ENCODE measurements around a stretch of chr7.

- RRBS: no CpG with 5 or more reads among the region's 4 CpGs
Observed at GRCh38 chr7:130493878-130494308, 2.0 kb downstream of the MEST start.

DNA sequence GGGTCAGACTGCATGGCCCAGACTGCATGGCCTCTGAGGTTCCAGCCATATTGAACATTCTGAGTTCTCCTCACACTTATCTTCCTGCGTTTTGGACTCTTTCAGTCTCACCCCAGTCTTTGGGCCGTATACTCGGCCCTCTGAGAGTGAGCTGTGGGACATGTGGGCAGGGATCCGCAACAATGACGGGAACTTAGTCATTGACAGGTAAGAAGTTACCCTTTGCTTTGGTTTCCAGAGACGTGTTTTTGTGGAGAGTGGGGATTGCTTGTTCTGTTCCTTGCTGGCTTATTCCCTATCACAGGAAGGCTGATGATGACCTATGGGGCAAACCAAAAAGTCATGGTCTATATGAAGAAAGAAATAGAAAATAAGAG, 8.8 kb downstream of the MEST start:
- RRBS: no CpG with 5 or more reads among the region's 6 CpGs

GRCh38 chr7:130505728-130506874, 14.2 kb downstream of the MEST start:
- RRBS: no CpG with 5 or more reads among the region's 4 CpGs

GRCh38 chr7:130507973-130508774, 16.3 kb downstream of the MEST start:
- RRBS: no CpG with 5 or more reads among the region's 3 CpGs

DNA sequence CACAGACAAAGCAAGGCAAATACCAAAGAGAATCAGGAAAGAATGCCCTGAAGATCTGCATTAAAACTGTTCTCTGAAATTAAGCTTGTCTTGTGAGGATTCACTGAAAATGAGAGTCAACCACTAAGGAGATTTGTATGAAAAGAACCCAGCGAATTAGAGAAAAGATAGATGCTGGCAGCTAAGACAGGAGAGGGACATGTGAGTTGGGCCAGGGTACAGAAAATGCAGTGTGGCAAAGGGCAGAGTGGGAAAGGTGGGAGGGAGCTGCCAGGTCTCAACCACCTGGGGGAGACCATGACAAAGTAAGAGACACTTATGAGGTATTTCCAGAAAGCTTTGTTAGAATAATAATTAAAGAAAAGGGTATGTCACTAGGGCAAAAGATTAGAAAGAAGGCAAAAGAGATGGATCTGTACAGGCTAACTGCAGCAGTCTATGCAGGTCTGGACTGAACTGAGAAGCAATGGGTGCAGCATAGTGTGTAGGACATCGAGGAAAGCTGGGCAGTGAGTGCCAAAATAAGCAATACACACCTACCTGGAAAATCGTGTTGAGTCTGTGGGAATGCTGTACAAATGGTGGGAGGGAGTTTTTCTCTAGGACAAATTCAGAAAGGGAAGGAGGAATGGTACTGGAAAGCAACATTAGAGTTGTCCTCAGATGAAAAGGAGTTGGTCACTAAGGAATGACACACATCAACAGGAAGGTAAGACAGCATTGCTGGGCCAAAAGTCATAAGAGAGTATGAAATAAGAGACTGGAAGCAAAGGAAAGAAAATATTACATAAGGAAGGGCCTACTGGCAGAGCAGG, 19.2 kb downstream of the MEST start:
- RRBS: no CpG with 5 or more reads among the region's 3 CpGs

- RRBS: no CpG with 5 or more reads among the region's 7 CpGs
Observed at GRCh38 chr7:130533289-130534206, 41.7 kb downstream of the MEST start.

- RRBS: no CpG with 5 or more reads among the region's 21 CpGs
Observed at GRCh38 chr7:130577024-130577498, 85.2 kb downstream of the MEST start.

DNA sequence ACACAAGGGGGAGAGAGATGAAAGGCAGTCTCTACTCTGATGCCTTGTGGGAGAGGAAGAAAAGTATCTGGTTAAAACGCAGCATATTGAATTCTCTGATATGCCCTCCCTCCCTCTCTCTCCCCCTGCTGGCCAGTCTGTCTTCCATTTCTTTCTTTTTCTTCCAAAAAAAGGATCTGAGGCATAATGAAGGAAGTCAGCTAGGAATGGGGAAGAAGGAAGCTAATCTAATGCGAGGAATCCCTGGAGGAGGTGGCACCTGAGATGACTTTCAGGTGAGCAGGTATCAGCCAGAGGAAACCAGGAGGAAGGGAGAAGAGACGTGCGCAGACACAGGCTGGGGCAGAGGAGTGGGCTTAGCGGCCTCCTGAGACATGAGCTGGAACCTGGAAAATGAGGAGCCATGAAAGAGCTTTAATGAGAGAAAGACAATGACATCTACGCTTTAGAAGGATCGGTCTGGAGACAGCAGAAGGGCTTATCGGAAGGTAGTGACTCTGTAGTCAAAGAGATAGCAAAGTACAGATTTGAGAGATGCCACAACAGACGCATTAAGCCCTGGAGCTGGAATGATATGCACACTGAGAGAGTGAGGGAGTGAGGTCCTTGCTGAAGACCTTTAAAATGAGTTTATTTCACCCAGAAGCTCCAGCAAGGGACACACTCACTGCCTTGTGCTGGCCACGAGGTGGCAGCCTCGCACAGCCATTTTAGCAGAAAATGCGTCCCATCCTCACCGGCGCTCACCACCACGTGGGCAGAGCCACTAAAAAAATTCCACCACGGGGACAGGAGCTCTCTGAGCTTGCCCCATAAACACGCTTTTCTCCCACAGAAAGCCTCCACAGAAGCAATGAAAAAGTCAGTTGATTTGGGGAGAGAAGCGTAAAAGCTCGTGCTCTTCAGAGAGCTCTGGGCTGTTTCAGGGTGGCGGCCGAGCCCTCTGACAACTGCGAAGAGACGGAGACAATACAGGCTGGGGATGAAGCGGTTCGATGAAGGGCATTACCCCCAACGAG, 162.8 kb upstream of the KLF14 start:
- RRBS: no CpG with 5 or more reads among the region's 26 CpGs

GRCh38 chr7:130904108-130905317, 170.5 kb upstream of the KLF14 start:
- RRBS: 7% methylated on average over 4 of the region's 14 CpGs

DNA sequence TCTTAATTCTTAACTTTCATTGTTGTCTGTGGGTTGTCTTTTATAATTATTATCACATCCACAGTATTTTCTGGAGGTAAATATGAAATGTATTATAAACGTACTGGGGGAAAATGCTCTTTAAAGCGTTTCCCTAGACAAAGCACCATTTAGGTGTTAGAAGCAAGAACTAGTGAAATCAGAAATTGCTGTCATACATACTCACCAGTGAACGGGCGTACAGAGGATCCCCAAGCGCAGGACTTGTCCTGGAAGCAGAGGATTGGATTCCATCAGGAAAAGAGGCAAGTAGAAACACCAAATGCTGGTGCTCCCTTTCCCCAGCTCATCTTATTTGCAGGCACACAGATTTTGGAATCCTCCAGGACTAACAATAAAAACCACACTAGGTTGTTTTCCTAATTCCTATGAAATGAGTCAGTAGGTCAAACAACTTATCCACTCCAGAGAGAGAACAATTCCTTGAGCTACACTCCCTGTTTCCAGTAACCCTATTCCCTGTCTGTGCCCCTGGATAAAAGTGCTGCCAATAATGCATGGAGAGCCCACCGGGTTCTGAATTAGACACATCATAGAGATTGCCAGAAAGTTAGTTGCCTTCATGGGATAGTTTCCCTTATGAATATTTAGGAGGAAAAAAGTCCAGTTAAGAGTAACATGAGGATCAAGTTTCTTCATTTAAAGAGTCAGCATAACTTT, 178.0 kb upstream of the KLF14 start:
- RRBS: no CpG with 5 or more reads among the region's 6 CpGs

GRCh38 chr7:130936364-130937144, 202.5 kb upstream of the KLF14 start:
- RRBS: no CpG with 5 or more reads among the region's 6 CpGs

DNA sequence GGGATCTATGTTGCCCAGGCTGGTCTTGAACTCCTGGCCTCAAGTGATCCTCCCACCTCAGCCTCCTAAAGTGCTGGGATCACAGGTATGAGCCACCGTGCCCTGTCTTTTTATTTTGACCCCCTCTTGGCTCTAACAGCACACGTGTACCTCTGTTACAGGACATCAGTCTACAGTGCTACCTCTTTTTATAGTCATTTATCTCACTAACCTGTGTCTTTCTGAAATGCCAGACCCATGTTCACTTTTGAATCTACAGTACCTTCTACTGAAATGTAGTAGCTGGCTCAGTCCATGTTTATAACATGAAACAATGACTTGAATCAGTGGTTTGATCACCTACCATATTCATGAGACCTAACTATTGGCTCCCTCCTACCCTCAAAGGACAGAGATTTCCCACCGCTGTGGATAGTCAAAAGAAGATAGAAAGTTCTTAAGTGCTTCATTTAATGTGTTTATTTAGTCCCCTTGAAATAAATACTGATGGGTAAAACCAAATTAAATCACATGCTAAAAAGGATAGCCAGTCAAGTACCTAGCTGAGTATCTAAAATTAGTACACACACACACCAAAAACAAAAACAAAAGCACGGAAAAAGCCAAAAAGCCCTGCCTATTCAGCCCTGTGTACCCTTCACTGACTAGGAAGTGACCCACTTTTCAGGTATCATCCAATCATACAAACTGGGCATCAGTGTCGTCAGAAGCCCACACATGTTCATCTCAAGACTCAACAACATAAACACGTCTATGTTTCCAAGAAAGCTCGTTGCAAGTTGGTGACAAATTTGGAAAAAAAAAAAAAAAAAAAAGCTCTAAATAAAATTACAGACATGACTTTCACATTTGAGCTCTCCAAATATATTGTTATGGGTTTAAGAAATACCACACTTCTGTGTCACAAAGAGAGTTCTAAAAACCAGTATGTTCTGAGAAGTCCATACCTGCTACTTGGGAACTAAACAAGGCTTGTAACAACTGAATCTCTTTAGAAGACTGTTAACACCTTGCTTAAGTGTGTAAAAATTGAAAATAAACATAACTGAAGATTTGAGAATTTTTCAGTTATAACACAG, 204.4 kb upstream of the KLF14 start:
- RRBS: no CpG with 5 or more reads among the region's 7 CpGs

GRCh38 chr7:130956541-130957194, 222.7 kb upstream of the KLF14 start:
- RRBS: no CpG with 5 or more reads among the region's 6 CpGs

DNA sequence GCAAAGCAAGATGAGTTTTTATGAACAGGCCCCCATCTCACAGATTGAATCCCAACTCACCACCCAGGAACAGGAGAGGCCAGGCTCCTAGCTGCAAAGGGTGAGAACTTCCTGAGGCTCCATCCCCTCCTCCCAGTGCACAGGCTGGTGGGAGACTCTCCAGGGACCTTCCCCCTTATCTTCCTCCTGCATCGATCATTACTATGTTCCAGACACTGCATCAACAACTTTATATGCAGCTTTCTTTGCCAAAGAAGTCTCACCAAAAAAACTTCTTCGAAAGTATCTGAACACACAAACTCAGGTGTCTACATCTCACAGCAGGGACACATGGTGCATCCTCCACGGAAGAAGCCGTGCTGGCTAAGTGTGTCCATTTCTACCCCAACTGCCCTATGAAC, 228.4 kb upstream of the KLF14 start:
- RRBS: no CpG with 5 or more reads among the region's 4 CpGs

GRCh38 chr7:130996696-130997411, 262.8 kb upstream of the KLF14 start:
- RRBS: no CpG with 5 or more reads among the region's 11 CpGs

GRCh38 chr7:131032760-131033204, 294.9 kb upstream of the MKLN1 start:
- RRBS: no CpG with 5 or more reads among the region's 6 CpGs

GRCh38 chr7:131082056-131083127, 245.3 kb upstream of the MKLN1 start:
- RRBS: no CpG with 5 or more reads among the region's 12 CpGs

- RRBS: no CpG with 5 or more reads among the region's 7 CpGs
Observed at GRCh38 chr7:131104617-131105108, 223.0 kb upstream of the MKLN1 start.

- RRBS: no CpG with 5 or more reads among the region's 6 CpGs
Observed at GRCh38 chr7:131242580-131242981, 85.1 kb upstream of the MKLN1 start.

- RRBS: no CpG with 5 or more reads among the region's 8 CpGs
Observed at GRCh38 chr7:131948453-131949244, 392.2 kb upstream of the PODXL start.

Measured in PFSK-1 (cell line).